RPMI7951 (cell line): ENCODE results near the genes ALDH18A1, ENTPD1 and CCNJ.

- RAMPAGE, long total RNA, result no peak
These were observed 37.3 kb downstream of the ACSM6 start for GRCh38 chr10:95231305-95231796.

- RAMPAGE, long total RNA, result no peak
These were observed 30.1 kb downstream of the PDLIM1 start for GRCh38 chr10:95260520-95261209.

DNA sequence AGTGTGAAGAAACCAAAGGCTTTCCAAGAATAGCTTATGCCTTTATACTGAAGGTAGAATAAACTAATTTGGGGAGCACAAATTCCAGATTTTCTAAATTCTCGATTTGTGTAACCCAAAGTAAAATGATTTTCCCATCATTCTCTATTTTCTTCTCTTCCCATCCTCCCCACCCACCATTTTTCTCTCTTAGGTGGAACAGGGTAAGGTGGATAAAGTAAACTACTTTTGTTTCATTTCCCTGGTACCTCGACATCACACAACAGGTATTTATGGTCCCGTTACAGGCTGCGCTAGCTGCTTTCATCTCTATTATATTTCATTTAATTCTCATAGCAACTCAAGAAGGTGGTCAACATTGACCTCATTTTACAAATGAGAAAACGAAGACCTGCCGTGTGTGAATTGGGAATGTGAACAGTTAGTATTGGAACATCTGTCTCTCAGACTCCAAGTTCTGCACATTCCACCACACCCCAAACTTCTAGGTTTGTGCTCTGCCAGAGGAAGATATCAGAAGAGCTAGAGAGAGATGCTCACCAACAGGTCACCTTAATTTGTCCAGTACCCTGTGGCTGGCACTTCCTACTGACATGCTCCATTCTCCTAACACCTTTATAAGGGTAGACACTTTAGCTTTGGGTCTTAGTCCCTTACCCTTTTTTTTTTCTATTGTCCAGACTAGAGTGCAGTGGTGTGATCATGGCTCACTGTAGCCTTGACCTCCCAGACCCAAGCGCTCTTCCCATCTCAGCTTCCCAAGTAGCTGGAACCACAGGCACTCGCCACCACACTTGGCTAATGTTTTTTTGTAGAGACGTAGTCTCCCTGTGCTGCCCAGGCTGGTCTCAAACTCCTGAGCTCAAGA, 38.0 kb upstream of the PDLIM1 start:
- RAMPAGE, long total RNA, result no peak

DNA sequence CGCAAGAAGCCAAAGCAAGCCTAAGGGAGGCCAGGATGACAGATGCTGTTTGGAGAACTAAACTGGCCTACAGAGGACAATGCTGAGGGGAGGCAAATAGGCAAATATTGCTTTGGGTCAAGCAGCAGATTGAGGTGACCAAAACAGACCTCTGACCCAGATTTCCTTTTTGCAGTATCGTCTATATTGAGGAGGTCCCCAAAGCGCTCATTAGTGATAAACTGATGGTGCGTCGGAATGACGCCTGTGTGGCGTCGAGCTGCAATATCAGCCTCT, 60.2 kb upstream of the PDLIM1 start:
- RAMPAGE, long total RNA, result no peak

GRCh38 chr10:95406544-95407288, 115.9 kb upstream of the PDLIM1 start:
- RAMPAGE, long total RNA, result no peak

DNA sequence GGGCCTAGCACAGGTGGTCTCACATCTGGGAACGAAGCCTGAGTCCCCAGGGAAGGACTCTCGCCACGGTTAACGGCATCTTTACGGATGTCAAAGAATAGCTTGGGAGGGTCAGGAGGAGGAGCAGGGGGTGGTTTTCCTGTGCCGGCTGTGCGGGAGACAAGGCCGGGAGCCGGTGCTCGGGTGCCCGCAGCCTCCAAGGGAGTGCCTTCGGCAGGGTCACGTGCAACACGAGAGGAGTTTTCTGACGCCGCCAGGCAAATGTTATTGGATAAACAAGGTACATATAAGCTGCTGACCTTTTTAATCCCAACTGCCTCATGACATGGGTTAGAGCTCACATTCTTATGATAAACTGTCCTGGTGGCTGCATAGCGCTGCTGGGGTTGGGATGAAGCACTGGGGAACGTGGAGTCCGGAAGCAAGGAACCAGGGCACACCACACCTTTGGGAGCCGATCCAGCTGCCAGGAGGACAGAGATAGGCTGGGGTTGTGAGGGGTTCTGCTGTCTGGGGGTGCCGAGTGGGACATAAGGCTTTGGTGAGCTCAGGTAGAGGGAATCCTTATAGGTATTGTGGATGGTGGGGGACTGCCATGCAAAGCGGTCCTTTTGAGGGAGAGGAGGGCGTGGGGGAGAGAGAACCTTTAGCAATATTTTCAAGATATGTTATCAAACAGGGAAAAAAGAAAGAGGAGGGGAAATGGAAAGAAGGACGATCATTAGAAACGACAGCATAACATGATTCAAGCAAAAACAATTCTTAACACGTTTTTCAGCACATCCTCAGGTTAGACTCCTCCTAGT, 124.9 kb upstream of the PDLIM1 start:
- RAMPAGE, long total RNA, result no peak

DNA sequence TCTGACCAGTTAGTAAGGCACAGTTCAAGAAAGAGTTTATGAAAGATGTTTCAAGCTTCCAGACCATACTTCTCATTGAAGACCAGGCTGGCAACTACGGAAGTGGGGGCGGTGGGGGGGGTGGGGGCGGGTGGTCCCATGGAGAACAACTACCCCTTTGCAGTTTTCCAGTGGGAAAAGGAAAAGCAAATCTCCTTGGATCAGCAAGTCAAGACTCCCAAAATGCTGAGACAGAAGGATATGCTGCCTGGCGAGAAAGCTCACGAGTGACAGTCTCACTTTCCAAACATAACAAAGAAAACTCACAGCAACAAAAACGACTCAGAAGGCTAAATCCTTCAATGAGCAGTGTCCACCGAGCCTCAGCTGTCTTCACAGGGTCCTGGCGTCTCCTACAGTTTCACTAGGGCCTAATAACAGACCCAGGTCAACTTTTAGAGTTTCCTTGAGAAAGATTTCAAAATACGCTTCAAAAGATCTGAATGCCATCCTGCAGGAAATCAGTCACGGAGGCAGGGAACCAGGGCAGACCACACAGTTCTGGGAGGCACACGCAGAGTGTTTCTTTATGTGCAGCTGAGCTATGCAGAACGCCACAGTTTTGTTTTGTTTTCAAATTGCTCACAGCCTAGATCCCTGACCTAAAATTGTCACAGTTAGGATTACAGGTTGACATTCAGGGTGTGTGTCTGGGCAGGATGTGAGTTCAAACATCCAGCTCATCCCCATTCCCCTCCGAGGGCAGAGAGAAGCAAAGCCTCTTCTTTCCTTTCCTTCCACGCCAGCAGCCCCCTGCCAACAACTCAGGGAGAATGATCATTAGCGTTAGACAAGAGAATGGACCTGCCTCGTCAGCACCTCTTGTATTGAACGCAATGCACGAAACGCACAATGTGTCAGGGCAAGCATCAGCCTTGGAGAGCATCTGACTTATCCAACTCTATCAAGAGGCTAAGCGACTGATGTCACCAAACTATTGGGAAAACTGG, 128.0 kb downstream of the SORBS1 start:
- RAMPAGE, long total RNA, result no peak

DNA sequence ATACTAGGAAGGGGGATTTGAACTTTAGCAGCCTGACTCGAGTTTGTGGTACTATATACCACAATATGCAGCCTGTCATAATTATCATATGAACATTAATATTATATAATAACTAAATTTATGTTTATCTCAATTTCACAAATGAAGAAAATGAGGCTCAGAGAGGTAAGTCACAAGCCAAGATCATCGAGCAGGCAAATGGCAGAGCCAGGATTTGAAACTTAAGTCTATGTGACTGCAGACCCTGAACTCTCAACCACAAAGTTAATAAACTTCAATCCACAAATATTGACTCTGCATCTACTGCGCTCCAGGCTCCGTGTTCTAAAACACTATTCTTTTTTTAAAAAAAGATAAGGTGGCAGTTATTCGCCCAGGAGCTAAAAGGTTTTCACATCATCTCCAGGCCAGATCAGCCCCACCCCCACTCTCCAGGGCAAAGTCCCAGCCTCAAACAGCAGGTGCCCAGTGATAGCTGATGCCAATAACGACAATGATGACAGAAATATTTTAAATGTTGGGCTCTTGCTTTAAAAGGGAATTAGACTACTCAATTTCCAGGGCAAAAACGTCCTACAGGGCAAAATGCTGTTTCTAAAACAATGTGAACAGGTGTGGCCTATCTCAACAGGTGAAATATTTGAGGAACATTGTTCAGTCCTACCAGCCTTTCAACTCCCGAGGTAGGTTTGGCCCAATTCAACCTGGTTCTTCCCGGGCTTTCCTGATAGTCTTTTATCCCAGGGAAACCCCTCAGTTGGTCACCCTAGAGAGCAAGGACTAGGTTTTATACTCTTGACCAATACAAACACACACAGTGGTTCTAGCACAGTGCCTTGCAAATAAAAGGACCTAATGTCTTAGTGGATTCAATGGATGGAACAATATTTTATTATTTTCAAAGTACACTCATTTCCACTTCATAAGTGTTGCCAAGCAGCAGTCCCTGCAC, 85.2 kb downstream of the SORBS1 start:
- RAMPAGE, long total RNA, result no peak

DNA sequence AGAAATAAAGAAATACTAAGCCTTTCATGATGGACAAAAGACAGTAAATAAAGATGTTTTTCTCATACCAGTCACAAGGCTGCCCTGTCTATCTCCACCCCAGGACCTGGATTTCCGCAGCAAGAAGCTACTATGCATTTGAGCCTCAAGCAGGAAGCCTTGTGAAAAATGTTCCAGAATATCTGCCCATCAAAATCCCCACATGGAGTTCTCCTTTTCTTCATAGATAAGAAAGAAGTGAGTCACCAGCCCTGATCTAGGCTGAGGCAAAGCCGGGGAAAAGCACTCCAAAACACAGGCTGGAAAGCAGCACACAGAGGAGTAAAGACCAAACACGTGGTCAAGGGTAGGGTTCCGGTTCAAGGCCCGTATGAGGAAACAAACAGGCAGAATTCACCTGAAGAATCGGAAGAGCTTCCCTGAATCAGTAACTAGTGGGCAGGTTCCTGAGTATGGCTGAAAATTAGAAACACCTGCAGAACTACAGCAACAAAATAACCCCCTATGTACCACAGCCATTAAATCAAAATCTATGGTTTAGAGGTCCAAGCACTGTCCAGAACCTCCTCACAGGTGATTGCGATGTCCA, 67.8 kb downstream of the SORBS1 start:
- RAMPAGE, long total RNA, result no peak

- RAMPAGE, long total RNA, result no peak
These were observed 47.2 kb downstream of the SORBS1 start for GRCh38 chr10:95513922-95514422.

DNA sequence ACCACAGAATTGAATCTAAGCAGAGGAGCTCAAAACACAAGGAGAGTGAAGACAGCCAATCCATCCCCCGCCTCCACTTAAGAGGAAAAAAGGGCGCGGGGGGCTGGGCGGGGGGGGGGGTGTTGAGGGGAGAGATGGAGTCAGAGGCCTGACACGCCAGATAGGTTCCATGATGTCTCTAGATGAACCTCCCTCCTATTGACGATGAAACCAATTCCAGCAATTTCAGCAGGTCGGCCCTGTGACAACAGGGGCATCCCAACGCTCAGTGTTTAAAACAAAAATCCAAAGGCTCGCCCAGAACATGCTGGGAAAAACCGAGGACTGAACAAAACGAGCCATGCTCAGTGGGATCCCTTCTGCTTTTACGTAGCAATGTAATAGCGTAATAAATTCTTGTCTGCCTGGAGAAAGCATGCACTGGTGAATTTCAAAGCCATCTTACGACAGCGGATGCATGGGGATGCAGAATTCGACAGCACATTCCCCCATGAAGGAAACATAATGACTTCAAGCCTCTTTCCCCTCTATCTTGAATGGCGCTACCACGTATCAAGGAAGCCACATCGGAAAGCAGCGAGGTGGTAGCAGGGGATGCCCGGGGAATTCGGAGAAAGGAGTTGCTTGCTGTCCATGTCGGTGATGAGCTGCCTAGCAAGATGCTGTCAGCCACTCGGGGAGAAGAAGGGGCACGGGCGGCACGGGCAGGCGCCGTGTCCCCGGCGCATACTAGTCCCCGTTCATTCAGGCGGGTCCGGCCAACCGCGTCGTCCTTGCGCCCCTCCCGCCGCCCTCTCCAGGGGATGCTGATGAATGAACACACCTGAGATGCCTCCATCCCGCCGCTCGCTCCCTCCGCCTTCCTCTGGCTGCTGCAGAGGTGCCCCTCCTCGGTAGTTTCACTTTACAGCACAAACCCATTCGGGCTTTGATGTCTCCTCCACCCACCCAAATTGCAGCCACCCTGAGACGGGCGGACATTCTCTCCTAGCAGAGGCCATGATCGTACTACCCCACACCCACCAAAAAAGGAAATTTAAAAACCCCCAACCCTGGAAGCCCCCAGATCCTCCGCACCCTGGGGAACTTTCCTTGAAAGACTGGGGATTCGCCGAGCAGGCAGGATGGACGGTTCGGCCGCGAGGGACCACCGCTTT, 817 bp downstream of the SORBS1 start:
- RAMPAGE, long total RNA, result no peak

DNA sequence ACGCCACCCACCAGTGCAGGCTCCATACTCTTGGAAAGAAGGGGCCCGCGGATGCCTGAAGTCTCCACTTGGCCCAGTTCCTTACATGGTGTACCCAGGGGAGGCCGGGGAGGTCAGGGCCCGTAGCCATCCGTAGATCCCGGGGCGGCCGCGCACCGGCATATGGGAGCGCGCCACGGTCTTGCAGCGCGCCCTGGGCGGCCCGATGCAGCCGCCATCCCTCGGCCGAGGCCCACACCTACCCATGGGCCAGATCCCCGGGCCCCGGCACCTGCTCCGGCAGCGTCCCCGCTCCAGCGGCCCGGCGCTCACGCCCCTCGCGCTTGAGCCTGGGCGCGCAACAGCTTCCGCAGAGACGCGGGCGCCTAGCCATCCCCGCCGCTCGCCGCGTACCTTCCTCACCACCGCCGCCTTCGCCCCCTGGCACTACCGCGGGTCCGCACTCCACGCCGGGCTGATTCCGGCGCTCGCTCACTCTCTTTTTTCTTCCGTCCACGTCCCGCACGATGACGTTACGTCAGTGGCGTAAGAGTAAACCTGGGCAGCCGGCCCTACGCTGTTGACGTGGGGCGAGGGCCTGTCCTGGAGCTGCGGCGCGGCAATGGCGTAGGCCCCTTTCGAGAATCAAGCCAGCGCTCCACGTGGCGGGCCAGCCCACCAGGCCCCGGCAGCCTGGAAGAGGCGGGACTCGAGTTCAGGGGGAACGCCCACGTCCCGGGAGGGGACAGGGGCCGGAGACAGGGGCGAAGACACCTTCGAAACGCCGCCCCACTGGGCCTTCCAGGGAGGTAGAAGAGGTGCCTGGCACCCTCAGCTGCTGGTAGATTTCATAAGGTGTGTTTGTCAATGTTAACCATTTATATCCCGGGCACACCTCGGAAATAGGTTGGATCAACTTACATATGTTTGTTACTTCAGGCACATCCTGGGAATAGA, at the start of gene ALDH18A1:
Gene ALDH18A1, minus strand, starts transcription at position 508 of the 936 bp plus-strand sequence.
- RAMPAGE, long total RNA, result no peak

- RAMPAGE, long total RNA, result no peak
These were observed at the start of gene ENTPD1 for GRCh38 chr10:95755890-95756259. TSS of gene ENTPD1 (plus strand) at chr10:95756163.

DNA sequence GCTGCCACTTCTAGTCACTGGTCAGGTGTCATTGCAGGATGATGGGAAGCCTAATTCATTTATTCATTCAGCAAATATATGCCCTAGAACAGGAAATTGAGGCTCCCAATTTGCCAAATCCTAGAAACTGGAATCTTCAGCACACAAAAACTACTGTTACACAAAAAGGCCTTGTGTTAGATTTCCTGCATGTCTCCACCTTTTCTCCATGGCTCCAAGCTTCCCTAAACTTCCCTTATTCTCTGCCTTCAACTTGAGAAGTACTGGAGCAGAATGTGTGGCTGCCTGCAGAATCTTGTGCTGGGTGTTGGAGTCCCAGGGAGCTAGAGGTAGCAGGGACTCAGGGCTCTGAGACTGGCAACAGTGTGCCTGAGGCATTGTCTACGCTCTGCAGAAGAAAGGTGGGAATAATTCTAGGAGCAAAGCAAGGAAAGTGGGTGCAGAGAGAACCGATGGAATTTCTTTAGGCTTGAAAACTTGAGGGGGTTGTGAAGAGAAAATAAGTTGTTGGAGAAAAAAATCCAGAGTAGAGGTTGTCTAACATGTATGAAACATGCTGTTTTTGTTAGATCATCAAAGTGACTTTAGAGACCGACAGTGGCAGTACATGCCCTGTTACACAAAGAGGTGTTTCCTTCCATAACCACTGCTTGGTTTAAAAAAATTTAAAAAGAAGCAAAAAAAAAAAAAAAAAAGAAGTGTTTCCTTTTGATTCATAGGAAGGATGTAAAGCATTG, 5.7 kb downstream of the ENTPD1 start:
- RAMPAGE, long total RNA, result no peak

- RAMPAGE, long total RNA, result no peak
These were observed 42.7 kb upstream of the CC2D2B start for GRCh38 chr10:95864984-95865643.

- RAMPAGE, long total RNA, result no peak
These were observed at the start of gene CCNJ for GRCh38 chr10:96043264-96043753. TSS of gene CCNJ (plus strand) at chr10:96043583.

DNA sequence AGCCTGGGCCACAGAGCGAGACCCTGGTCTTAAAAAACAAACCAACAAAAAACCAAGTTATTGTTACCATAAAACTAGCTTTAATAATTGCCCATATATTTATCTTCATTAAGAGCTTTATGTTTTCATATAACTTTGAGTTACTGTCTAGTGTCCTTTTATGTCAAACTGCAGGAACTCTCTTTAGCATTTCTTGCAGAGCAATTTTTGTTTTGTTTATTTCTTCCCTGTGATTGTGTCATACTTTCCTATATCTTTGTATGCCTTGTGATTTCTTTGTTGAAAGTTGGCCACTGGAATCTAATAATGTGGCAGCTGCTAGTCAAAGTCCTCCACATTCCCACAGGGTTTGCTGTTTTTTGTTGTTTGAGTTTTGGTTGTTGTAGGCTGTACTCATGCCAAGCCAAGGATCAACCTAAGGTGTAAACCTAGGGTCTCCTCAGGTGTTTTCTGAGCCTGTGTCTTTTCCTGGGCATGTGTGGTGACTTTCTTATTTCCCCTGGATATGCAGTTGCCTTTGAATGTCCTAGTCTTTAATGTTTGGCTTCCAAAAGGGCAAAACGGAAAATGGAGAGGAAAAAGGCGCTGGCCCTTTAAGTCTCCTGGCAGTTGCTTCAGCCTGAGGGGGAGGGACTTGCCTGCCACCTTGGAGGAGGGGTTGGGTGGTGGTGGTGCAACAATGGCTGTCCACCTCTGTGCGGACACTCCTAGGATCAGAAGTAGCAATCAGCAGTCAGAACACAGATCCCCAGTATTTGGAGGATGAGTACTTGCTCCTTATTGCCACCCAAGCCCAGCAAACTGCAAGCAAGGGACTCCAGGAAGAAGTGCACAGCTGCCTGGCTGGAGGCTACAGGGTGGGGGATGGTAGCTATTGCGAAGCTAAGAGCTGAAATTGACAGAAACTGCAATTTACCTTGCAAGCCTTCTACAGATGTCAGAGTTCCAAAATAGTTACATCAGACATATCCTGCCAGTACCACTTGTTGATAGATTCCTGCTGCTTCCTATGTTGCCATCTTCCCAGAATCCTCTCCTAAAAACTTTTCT, 5.7 kb upstream of the ZNF518A start:
- RAMPAGE, long total RNA, result no peak

GRCh38 chr10:96154555-96155180, 24.6 kb downstream of the ZNF518A start:
- RAMPAGE, long total RNA, result no peak

DNA sequence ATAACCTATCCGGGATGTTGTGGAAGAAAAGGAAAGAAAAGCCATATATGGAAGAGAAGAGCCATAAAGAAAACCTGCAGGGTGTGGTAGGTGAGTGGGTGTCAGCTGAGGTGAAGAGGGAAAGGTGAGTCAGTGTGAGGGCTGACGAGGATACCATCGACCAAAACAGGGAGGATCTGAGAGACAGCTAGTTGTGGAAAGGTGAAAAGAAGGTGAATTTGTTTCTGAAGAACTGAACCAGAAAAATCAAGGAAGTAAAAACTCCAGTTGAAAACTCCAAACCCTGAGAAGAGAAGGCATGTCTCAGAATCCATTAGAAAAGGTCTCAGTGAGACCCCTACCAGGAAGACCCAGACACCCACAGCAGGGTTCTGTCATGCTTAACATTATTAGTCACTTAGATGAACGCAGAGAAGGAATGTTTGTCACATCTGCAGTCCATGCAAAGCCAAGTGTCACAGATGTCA, 4.1 kb downstream of the BLNK start:
- RAMPAGE, long total RNA, result no peak

GRCh38 chr10:96269259-96269767, 2.1 kb downstream of the BLNK start:
- RAMPAGE, long total RNA, result no peak